Fibroblast of villous mesenchyme (primary cell): ENCODE measurements around a stretch of chr20.

DNA sequence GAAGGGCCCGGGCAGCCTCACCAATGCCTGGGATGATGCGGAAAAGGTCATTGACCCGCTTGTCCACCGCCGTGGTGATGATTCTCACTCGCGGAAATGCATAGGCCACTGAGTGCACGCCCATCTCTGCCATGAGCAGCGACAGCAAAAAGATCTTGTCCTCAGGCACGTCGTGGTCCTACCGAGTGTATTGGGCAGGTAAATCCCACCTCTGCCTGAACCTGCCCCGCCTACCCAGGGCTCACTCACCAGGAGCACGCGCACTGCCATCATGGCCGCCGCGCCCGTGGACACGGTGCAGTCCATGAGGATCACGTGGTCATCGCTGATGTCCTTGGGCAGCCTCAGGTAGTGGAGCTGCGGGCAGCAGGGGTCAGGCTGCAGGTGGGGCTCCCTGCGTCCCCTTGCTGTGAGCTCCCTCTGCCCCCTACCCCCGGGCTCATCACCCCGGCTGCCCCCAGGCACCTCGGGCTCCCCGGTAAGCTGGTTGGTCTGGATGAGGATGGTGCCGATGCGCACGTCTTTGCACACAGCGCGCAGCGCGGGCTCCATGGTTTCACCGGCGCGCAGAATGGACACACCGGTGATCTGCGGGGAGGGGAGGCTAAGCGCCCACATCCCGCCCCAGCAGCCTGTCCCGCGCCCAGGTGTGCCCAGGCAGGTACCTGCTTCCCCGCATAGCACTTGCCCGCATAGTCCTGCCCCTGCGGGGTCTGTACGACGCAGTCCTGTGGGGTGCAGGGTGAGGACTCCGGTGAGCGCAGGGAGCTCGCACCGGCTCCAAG, 15.9 kb downstream of the UCKL1 start:
- CAGE, long polyA plus RNA: no peak

DNA sequence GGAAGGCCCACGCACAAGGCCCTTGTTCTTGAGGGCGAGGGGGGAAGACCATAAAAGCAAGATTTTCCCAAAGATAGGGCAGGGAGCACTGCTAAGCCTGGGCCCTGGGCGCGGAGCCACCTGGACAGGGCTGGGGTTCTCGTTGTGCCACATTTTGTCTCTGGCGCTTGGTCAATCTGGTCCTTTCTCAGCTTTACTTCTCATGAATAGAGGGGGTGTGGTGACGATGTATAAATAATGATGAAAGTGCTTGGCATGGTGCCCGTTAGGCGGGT, 4.8 kb downstream of the SAMD10 start:
- CAGE, long polyA plus RNA: no peak

DNA sequence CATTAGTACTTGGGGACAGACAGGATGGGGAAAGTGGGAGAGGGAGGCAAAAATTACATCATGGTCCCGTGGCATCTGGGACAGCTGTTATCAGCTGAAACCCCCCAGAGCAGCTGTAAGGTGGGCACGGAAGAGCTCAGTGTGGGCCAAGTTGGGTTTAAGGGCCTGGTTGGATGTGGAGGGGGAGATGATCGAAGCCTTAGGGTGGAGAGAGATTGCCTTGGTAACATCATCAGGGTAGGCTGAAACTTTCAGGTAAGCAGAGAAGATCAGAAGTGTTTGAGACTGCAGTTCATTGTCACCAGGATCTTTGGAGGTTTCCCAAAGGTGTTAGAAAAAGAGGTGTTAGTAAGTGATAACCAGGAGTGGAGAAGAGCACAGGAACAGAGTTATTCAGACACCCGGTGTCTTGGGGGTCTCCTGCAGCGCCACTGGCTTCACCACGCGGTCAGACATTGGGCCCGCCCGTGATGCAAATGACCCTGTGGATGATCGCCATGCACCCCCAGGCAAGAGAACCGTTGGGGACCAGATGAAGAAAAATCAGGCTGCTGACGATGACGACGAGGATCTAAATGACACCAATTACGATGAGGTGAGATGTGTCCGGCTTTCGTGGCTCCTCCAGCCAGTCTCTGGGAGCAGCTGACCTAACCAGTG, 1.8 kb downstream of the PRPF6 start:
- CAGE, long polyA plus RNA: no peak

DNA sequence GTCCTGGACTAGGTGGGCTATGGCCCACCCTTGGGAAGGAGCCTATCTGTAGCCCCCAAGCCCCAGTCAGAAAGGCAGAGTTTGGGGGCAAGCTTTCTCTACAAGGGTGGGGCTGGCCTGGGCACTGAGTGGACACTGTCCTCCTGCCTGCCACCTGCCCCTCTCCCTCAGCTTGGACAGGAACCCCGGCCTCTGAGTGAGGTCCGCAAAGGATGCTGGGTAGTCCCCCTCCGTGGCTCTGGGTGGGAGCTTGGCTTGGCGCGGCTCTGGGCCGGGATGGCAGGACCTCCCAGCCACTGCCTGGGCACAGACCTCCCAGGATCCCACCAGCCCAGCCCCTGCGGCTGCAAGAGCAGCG, 2.8 kb upstream of the SOX18 start:
- CAGE, long polyA plus RNA: no peak

DNA sequence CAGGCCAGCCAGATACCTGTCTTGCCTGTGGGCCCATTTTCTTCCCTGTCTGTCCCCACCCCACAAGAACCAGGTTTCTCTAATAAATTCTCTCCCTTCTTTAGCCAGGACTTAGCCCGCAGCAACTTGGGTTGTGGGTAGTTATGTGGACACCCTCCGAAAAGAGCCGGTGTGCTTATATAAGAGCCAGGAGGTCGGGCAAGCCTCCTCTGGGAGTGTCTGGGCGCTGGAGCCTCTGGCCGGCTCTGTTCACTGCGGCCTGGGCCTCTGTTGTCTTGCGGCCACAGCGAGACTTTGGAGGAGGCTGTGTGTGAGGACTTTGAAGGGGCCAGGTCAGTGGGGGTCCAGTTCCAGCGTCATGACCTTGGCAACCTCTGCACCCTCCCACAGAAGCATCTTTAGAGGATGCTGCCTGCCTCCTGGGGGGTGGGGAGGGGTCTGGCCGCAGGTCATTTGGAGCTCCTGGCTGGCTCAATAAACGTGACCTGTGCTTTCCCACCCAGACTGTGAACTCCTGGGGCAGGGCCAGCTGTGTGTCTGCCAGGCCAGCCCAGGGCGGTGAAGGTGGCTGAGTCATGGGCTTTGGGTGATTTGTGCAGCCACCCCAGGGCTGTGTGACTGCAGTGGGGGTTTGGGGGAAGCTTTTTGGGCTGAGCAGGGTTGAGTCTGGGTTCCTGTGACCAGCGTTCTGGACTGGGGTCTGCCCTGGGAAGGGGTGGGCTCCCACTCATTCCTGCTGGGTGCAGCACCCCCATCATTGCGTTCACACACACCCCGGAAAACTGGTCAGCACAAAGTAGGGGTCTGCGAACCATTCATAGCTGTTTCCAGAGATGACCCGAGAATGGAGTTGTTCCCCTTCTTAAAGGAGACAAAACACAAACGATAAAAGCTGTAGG, 1.3 kb downstream of the TCEA2 start:
- CAGE, long polyA plus RNA: no peak

- CAGE, long polyA plus RNA: no peak
Measured at GRCh38 chr20:64065873-64066446, 3.0 kb downstream of the TCEA2 start.

- CAGE, long polyA plus RNA: no peak
Measured at GRCh38 chr20:64072357-64073092, 6.8 kb downstream of the RGS19 start.

DNA sequence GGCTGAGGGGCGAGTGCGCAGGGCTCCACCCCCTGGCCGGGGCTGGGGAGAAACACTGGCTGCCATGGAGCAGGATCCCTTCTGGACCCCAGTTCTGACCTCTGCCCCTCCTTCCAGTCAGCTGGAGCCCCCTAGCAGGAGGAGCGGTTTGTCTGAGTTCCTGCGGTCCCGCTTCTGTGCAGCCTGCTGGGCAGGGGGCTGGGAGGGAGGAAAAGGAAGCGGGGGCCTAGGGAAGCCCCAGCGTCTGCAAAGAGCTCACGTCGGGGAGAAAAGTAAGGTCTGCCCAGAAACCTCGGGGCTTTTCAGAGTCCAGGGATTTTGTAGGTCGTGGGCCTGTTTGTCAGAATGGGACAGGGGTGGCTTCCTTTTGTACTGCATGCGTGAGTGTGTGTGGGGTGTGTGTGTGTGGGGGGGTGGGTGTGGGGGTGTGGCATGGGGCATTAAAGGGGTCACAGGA, 1.8 kb downstream of the LKAAEAR1 start:
- CAGE, long polyA plus RNA: no peak

GRCh38 chr20:64084463-64085302, 485 bp upstream of the LKAAEAR1 start:
- CAGE, long polyA plus RNA: no peak

- CAGE, long polyA plus RNA: no peak
Measured at GRCh38 chr20:64101868-64102444, 5.4 kb downstream of the NPBWR2 start.

DNA sequence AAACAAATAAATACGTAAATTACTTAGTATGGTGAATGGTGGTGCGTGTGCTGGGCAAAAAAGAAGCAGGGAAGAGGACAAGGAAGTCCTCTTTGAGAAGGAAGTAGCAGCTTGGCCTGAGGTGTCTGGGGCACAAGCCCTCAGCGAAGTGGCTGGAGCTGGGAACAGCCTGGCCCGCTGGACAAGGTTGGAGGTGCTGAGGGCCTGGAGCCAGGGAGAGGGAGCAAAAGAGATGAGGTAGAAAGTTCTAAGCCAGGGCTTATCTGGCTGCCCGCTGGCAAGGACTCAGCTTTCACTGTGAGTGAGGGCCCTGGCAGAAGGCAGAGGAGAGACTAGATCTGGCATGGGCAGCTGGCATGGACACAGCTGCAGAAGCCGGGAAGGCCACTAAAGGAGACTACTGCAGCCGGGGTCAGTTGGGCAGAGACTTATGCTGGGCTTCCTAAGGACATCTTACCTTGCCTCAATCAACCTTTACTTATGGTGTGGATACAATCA, 21.8 kb upstream of the PCMTD2 start:
- CAGE, long polyA plus RNA: no peak

GRCh38 chr20:64260987-64261670, 5.6 kb downstream of the PCMTD2 start:
- CAGE, long polyA plus RNA: no peak

- CAGE, long polyA plus RNA: no peak
Measured at GRCh38 chr20:64273591-64273905, 18.0 kb downstream of the PCMTD2 start.